Measurements from ENCODE around the gene RAMP2.

DNA sequence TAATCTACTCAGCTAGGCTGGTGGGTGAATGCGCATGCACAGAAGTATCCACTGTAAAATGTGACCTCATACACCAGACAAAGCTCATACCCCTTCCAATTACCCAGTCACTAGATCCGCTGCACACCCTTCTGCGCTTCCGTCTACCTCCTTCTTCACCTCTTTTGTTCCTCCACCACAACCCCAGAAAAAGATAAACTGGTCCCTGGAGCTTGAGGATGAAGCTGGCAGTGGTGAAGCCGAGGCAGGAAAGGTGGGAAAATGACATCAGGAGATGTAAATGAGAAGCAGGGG lies 22.9 kb downstream of the ACLY start:
- PRO-cap, result no peak

DNA sequence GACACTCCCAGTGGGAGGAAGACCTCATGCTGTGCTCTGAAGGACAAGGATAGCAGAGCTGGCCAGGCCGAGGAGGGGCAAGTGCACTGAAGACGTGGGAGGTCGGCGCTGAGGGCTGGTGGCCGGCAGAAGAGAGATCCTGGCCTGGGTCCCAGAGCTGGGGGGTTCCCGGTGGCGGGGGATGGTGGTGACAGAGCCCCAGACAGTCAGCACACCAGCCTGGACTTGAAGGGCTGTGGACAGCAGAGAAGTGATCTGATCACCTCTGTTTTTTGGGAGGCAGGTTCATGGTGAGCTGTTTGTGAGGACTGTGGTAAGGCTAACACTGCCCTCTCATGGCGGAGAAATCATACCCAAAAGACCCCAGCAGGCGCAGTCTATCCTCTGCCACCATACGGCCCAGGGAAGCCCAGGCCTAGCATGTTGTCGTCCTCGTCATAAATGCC lies 7.0 kb upstream of the CNP start:
- PRO-cap, result no peak

GRCh38 chr17:41974760-41975776 lies 8.5 kb downstream of the CNP start:
- PRO-cap, result no peak

- PRO-cap, result no peak
Observed at GRCh38 chr17:42024057-42024472, 4.2 kb downstream of the NKIRAS2 start.

DNA sequence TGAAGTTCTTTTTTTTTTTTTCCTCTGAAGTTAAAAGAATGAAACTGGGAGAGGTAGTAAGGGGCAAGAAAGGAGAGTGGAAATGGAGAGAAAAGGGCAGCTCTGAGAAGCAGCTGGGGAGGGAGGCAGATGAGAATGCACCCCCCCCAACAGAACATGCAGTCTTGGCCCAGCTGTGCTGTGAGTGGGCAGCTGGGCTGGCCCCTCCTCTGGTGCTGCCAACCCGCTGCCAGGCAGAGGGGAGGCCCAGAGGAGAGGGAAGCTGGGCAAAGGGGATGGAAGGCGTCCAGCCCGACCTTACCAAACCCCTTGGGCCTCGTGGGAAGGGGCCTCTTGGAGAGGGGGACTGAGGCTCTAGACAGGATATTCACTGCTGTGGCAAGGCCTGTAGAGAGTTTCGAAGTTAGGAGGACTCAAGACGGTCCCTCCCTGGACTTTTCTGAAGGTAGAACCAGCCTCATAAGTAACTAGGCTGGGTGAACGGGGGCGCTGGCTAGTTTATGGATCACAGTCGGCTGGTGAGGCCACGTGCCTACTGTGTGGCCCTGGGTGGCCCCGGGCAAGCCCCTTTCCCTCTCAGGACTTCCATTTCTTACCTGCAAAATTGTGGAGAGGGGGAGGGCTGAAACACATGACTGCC lies 987 bp upstream of the STAT5A start:
- PRO-cap, result unidirectional peak, plus-strand start at position 496 of the sequence

- PRO-cap, result no peak
Observed at GRCh38 chr17:42311157-42312028, 23.1 kb downstream of the STAT5A start.

DNA sequence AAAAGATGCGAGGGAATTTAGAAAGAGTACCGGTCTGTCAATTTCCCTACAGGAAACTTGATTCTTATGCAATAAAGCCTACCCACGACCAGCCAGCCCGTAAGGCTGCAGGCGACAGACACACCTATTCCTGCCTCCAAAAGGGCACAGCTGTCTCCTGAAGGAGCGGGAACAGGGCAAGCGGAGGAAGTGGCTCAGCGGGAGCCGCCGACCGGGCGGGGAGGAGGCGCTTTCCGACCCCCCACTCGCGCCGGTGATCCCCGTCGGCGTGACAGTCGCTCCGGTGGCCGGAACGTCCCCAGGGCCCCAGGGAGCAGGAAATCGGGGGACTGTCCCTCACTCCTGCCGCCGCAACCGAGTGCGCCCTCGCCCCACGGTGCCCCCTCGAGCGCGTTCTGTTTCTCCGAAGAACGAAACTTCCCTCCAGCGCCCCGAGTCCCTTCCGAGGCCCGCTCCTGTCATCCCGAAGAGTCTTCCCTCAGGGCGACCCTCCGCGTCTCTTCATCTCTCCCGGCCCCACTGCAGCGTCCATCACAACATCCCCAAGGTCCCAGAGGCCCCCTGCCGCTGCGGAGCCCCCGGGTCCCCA lies 494 bp downstream of the STAT3 start:
- PRO-cap, result unidirectional peak, plus-strand start at position 155 of the sequence

GRCh38 chr17:42460342-42461096 lies 1.8 kb downstream of the ATP6V0A1 start:
- PRO-cap, result no peak

DNA sequence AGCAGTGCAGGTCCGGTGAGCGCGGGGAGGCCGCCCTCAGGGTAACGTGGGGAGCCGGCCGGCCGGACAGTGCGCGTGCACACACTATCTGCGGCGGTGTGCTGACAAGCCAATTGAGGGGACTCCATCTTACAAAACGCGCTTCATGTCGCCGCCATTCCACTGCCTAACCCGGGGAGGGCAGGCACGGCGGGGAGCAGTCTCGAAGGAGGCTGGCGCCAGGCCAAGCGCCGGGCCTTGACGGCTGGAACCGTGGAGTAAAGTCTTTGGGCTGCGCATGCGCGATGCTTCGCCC lies 235 bp upstream of the MLX start:
- PRO-cap, result bidirectional peak, plus-strand start outside the sequence, minus-strand start at position 259 of the sequence

- PRO-cap, result no peak
Observed at GRCh38 chr17:42760560-42761827, at the start of gene RAMP2. RAMP2 (plus strand) TSS chr17:42761227.

DNA sequence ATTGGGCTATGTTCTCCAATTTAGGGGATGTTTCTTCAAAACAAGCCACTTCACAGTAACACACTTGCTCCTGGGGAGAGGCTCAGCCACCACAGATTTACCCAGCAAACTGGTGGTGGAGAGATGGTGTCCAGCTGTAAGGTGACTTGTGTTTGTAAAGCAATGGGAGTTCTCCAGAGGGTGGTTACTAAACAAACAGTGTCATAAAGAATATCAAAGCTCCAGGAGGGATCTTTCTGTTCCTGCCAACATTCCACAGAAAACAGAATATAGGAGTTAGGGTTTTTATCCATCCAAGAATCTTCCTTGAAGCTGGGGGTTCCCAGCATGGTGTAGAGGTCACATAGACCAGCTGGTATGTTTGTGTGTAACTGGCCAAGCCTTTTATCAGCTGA lies 4.3 kb downstream of the CNTD1 start:
- PRO-cap, result no peak

- PRO-cap, result no peak
Observed at GRCh38 chr17:42833944-42834286, 718 bp downstream of the PSME3 start.

GRCh38 chr17:42854225-42854855 lies 3.3 kb downstream of the AOC3 start:
- PRO-cap, result no peak

DNA sequence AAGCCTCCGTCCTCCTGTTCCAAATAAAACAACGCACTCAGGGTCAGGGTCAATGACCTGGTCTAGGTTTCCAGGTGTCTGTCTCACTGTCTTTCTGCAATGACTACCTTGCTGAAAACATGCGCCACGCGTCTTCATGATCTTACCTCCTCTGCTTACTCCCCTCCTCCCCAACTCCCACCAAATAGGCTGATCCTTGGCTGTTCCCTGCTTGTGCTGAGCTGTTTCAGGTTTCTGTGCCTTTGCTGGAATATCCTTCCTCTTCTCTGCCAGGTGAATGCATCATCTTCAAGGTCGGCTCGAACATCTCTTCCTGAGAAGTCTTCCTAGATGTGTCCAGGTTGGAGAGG lies 14.8 kb downstream of the AOC3 start:
- PRO-cap, result no peak

DNA sequence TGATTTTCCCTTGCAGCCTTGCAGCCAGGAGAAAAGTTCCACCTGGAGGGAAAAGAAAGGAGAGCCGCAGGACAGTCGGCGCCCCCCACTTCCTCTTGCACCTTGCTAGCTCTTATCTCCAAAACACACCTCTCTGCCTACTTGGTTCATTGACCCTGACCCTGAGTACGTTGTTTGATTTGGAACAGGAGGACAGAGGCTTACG lies 15.7 kb downstream of the AOC3 start:
- PRO-cap, result no peak

DNA sequence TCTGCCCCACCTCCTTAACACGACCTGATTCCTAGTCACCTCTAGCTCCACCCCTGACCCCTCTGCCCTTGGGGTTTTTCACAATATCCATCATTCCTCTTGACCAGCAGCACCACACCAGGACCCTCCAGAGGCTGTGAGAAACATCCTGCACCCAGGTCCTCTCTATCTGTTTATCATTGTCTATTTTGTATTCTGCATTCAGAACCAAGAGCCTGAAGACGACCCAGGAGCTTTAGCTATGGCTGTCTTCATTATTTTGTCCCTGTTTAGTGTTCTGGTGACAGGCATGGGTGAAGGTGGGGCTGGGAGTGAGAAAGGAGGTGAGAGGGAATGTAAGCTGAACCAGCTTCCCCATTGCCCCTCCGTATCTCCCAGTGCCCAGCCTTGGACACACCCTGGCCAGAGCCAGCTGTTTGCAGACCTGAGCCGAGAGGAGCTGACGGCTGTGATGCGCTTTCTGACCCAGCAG lies 16.1 kb downstream of the AOC3 start:
- PRO-cap, result no peak

- PRO-cap, result no peak
Observed at GRCh38 chr17:42894297-42894990, 6.2 kb upstream of the G6PC1 start.

- PRO-cap, result no peak
Observed at GRCh38 chr17:42910985-42911264, 10.3 kb downstream of the G6PC1 start.

DNA sequence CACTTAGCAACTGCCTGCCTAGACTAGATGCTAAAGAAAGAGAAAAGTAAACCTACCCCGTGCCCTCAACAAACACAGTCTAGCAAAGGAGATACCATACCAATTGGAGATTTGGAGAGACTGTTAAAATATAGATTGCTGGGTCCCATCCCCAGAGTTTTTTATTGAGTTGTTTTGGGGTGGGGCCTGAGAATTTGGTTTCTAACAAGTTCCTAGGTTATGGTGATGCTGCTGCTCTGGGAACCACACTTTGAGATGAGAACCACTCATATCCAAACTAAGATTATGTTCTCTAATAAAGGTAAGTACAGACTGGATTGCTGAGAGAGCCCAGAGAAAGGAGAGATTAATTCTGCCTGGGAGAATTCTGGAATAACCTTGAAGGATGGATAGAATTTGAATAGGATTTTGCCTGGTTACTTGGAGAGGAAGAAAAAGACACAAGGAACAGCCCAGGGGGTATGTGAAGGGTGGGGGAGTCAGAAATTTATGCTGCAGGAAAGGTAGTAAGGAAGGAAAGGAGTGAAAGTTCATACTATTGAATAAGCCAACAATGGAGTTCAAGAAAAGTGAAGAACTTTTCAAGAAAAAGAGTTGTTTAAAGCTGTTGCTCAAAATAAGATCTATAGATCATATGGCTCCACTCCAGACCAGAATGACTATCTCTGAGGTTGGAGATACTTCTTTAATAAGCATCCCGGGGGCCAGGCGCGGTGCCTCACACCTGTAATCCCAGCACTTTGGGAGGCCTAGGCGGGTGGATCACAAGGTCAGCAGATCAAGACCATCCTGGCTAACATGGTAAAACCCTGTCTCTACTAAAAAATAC lies 3.0 kb upstream of the RPL27 start:
- PRO-cap, result no peak

GRCh38 chr17:43014628-43015444 lies 7.3 kb downstream of the VAT1 start:
- PRO-cap, result no peak